ENCODE measurements around a stretch of chr17.

- PRO-cap, 5 experiments, result no peak in any of the 5 experiments
- RAMPAGE, long total RNA, 2 experiments, result no peak in any of the 2 experiments
- RRBS, result no CpG with 5 or more reads among the region's 7 CpGs
Observed at GRCh38 chr17:77296113-77296585, 14.8 kb downstream of the SEPTIN9 start.

DNA sequence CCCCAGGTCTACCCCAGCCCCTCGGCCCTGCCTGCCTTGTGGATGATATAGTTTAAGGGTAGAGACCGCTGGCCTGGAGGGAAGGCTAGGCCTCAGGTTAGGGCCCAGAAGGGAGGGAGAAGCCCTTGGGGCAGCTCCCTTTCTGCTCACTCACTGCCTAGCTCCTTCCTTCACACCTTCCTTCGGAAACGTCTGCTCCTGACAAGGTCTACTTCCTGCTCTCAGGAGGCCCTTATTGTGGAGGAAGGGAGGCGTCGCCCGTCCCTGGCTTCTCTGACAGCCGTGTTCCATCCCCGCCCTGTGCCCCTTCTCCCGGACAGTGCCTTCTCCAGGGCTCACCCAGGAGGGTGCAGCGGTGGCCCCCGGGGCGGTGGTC, 91.0 kb downstream of the SEPTIN9 start:
- PRO-cap, 5 experiments, result no peak in any of the 5 experiments
- RAMPAGE, long total RNA, 2 experiments, result no peak in any of the 2 experiments
- RRBS, result 6% methylated on average over 3 of the region's 13 CpGs

DNA sequence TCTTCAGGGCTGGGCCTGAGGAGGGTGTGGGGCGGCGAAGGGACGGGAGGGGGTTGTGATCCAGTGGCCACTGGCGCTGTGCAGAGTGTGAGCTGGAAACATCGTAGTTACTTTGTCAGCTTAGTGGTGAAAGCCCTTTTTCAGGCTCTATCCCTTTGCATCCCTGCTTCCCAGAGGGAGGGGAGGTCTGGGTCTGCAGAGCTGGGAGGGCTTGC, 93.4 kb downstream of the SEPTIN9 start:
- PRO-cap, 5 experiments, result no peak in any of the 5 experiments
- RAMPAGE, long total RNA, 2 experiments, result no peak in any of the 2 experiments
- RRBS, result no CpG with 5 or more reads among the region's 5 CpGs

DNA sequence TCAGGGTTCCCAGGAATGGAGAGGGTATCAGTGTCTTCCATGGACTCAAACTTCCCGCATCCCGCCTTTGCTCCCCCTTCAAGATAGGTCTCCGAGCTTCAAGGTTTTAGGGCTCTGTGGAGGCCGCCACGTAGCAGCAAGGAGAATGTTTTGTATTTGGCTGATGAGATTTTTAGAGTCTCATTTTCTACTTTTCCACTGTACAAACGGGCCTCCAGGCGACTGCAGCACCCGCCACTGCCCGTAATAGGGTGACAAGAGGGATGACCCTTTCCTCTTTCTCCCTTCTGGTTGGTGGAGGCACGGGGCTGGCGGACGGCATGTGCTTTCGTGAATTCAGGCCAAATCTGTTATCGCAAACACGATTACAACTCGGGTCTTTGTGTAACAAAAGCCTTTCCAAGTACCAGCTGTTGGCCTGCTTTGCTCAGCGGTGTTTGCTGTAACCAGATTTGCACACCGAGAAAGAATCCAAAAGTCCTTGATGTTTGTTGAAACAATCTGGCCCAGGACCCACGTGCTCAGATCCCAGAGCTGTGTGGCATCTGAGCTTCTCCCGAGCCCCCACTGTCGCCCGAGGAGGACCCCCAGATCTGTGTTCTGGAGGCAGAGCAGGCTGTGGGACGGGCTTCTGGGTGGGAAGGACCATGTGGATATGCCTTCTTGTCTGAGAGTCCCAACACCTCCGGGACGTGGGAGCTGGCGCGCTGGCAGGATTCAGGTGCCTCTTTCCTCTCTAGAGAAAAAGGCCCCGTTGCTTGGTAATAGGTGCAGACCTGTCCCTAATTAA, 95.9 kb downstream of the SEPTIN9 start:
- PRO-cap, 5 experiments, result peak in 4 of 5 experiments; most common plus-strand start position 494 of the sequence (in 1); most common minus-strand start position 239 of the sequence (in 3)
- RAMPAGE, long total RNA, 2 experiments, result no peak in any of the 2 experiments
- RRBS, result no CpG with 5 or more reads among the region's 28 CpGs

DNA sequence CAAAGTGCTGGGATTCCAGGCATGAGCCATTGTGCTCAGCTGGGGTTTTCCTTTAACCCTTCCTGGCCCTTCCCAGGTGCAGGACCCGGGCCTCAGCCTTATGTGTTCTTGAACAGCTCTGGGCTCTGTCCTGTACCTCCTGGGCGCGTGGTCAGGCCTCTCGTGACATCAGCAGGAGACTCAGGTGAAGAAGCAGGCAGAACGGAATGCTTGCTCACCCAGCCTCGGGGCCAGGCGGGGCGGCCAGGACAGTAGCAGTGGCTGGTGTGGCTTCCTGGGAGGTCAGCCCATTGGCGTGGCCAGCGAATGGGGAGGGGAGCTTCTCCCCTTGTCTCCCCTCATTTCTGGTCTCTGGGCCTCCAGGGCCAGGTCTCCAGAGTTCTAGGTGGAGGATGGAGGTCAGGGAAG, 140.8 kb downstream of the SEPTIN9 start:
- PRO-cap, 5 experiments, result no peak in any of the 5 experiments
- RAMPAGE, long total RNA, 2 experiments, result no peak in any of the 2 experiments
- RRBS, result no CpG with 5 or more reads among the region's 10 CpGs

GRCh38 chr17:77426068-77426837, 145.0 kb downstream of the SEPTIN9 start:
- PRO-cap, 5 experiments, result peak in 1 of 5 experiments; most common minus-strand start chr17:77426455 (in 1)
- RAMPAGE, long total RNA, 2 experiments, result no peak in any of the 2 experiments
- RRBS, result 61% methylated on average over 4 of the region's 21 CpGs

GRCh38 chr17:77453445-77454560, 172.5 kb downstream of the SEPTIN9 start:
- PRO-cap, 5 experiments, result peak in 3 of 5 experiments; most common plus-strand start chr17:77453780 (in 2)
- RAMPAGE, long total RNA, 2 experiments, result no peak in any of the 2 experiments
- RRBS, result 8% methylated on average over 5 of the region's 33 CpGs

GRCh38 chr17:77591086-77591697, 309.9 kb downstream of the SEPTIN9 start:
- PRO-cap, 5 experiments, result no peak in any of the 5 experiments
- RAMPAGE, long total RNA, 2 experiments, result no peak in any of the 2 experiments
- RRBS, result 66% methylated on average over 9 of the region's 15 CpGs

- PRO-cap, 5 experiments, result no peak in any of the 5 experiments
- RAMPAGE, long total RNA, 2 experiments, result no peak in any of the 2 experiments
- RRBS, result no CpG with 5 or more reads among the region's 14 CpGs
Observed at GRCh38 chr17:77657087-77657609, 301.4 kb upstream of the TNRC6C start.

DNA sequence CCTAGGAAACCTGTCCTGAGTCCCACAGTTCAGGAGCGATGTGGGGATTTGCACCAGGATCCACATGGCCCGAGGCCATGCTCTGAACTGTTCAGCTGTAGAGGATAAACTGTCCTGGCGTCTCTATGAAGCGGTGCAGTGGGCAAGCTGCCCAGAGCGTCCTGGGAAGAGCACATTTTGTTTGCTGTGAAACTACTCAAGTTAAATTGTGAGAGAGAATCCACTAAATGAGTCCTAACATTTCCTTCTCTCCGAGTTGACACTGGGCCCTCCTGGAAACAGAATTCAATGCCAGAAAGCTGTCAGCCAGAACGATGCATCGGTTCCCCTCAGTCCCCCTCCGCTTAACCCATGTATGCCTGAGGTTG, 276.6 kb upstream of the TNRC6C start:
- PRO-cap, 5 experiments, result no peak in any of the 5 experiments
- RAMPAGE, long total RNA, 2 experiments, result no peak in any of the 2 experiments
- RRBS, result no CpG with 5 or more reads among the region's 9 CpGs

DNA sequence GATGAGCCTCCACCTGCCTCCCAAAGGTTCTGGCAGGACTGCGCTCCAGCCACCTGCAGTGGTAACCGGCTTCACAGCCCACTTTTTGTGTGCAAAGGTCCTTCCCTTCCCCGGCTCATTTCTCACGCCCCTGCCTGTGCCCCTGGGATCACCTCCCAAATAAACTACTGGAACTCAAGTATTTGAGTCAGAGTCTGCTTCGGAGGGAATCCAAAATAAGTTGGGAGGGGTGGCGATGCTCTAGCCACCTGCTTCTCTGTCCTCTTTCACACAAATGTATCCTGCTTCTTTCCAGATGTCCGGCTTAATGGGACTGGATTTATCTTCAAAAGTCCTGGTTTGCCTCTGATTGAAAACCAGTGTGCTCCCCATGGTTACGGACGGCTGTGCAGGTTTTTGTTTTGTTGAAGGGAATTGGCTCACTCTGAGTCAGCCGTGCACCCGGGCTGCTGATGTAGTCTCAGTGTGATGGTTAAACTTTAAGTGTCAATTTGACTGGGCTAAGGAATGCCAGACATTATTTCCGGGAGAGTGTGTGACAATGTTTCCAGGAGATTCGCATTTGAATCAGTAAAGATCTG, 127.2 kb upstream of the TNRC6C start:
- PRO-cap, 5 experiments, result no peak in any of the 5 experiments
- RAMPAGE, long total RNA, 2 experiments, result no peak in any of the 2 experiments
- RRBS, result no CpG with 5 or more reads among the region's 13 CpGs

GRCh38 chr17:77957247-77958351, 904 bp upstream of the TNRC6C start:
- PRO-cap, 5 experiments, result peak in 3 of 5 experiments; most common plus-strand start chr17:77958142 (in 2); most common minus-strand start chr17:77958025 (in 3)
- RAMPAGE, long total RNA, 2 experiments, result no peak in any of the 2 experiments
- RRBS, result 1% methylated on average over 36 of the region's 88 CpGs

- PRO-cap, 5 experiments, result no peak in any of the 5 experiments
- RAMPAGE, long total RNA, 2 experiments, result no peak in any of the 2 experiments
- RRBS, result no CpG with 5 or more reads among the region's 11 CpGs
Observed at GRCh38 chr17:78110292-78110761, 18.2 kb downstream of the TMC6 start.

- PRO-cap, 5 experiments, result no peak in any of the 5 experiments
- RAMPAGE, long total RNA, 2 experiments, result no peak in any of the 2 experiments
- RRBS, result 46% methylated on average over 6 of the region's 14 CpGs
Observed at GRCh38 chr17:78131230-78131465, 577 bp downstream of the TMC8 start.

- PRO-cap, 5 experiments, result no peak in any of the 5 experiments
- RAMPAGE, long total RNA, 2 experiments, result no peak in any of the 2 experiments
- RRBS, result no CpG with 5 or more reads among the region's 8 CpGs
Observed at GRCh38 chr17:78172547-78173061, 4.2 kb downstream of the SYNGR2 start.

- PRO-cap, 5 experiments, result peak in 5 of 5 experiments; most common plus-strand start chr17:78174848 (in 5); most common minus-strand start chr17:78174538 (in 1)
- RAMPAGE, long total RNA, 2 experiments, result start-site peak on the minus strand in 1 of 2 experiments, at chr17:78175200-78175298 at its widest, 8 reads per replicate
- RRBS, result 6% methylated on average over 4 of the region's 34 CpGs
Observed at GRCh38 chr17:78174236-78175338, 6.2 kb downstream of the SYNGR2 start.

DNA sequence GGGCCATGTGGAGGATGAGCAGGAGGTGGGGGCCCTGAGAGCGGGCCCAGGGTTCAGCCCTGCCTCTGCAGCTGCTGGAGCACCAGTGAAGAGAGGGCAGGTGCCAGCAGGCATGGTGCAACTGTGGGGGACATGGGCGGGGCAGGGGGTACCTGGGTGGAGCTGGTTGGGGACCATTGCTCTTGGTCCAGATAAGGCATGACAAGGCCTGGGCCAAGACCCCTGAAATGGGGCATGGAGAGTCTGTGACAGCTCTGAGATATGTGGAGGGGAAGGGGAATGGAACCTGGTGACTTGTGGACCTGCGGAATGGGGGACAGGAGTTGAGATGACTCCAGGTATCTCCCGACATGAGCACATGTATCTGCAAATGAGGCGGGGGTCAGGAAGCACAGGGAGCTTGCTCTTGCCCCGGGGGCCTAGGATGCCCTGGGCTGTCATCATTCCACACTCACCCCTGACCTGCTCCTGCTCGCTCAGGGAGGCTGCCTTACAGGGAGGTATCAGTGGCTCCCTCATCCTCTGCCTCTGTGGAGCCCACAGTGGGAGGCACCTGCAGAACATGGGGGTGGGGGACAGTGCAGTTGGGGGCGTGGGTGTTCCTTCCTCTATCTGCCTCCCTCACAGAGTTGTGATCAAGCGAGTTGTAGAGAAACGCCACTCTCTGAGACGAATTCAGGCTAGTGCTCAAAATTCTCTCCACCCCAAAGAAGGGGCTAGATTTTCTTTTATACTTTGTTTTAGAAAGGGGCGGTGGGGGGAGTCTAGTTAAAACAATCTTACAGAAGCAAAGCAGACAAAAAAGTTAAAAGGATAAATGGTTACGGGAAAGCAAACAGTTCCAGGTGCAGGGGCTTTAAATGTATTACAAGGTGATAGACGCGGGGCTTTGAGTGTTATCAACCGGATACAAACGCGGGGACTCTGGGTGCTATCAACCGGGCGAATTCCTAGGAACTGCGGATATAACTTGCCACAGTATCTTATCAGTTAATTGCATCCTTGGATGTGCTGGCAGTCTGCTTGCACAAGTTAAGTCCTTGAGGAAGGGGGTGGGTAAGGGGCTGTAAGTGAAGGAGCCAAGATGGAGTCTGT, 40.3 kb downstream of the TMEM235 start:
- PRO-cap, 5 experiments, result no peak in any of the 5 experiments
- RAMPAGE, long total RNA, 2 experiments, result no peak in any of the 2 experiments
- RRBS, result no CpG with 5 or more reads among the region's 21 CpGs

GRCh38 chr17:78332975-78333271, 27.0 kb downstream of the SOCS3 start:
- PRO-cap, 5 experiments, result no peak in any of the 5 experiments
- RAMPAGE, long total RNA, 2 experiments, result no peak in any of the 2 experiments
- RRBS, result no CpG with 5 or more reads among the region's 4 CpGs

DNA sequence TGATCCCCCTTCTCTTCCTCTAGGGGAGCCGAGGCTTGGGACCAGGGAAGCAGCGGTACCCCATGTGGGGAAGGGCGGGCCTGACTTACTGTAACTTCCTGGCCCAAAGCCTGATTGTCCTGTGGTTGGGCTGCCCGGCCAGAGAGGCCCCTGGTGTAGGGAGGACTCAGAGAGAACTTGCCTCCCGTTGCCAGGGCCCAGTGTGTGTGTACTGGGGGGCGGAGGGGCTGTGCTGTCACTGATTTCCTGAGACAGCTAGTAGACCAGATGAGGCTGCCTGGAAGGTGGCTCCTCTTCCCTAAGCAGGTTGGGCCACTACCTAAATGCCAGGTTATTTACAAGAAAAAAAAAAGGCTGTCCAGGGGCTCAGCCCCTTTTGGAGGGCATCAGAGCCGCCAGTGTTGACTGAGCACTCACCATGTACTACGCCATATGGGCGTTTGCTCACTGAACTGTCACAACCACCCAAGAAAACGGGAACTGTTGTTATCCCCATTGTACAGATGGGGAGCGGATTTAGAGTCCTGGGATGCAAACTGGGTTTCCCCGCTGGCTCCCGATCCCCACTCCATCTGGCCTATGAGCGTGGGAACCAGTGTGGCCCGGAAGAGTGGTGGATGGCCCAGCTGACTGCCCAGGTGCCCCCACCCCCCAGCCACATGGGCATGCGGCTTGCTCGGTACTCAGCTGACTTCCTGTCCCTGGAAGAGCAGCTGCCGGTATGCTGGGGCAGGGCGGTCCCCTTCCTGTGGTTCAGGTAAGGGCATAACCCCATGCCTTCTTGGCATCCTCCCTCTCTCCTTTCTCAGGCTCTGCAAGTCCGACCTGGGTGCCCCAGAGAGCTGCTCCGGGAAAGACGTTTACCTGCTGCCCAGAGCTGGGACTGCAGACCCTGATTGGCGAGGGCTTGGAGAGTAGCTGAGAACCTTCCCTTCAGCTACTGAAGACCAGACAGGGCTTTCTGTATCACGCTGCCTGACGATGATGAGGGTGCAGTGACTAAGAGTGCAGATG, 16.4 kb downstream of the SOCS3 start:
- PRO-cap, 5 experiments, result no peak in any of the 5 experiments
- RAMPAGE, long total RNA, 2 experiments, result no peak in any of the 2 experiments
- RRBS, result 36% methylated on average over 2 of the region's 25 CpGs

DNA sequence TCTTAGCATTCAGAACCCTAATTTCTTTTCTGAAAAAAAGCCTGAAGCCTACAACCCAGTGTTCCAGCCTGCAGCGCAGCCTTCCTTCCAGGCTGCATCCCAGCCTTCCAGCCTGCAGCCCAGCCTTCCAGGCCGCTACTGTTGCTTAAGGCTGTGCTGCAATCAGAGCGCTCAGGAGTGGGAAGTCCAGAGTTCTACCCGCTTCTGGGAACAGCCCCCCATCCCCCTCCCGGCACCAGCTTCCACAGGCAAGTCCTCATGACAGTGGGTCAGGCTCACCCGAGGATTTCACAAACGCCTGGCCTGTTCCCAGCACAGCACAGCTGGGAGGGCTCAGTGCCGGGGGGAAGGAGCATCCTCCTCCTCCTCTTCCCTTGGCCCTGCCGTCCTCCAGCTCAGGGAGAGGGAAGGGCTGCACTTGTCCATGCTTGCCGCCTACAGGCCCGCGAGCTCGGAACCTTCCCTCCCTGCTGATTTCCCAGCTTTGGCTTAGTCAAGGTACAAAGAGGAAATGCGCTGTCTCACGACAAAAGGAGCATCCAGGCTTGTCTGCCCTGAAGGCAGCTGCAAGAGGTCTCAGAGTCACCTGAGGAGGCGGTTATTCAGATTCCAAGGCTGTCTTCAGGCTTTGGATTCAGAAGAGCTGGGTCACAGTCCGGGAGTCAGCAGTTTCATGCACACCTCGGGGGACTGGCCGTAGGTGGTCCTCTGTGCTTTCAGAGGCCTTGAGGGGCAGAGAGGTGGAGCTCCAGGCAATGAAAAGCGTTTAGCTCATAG, 8.3 kb downstream of the SOCS3 start:
- PRO-cap, 5 experiments, result peak in 4 of 5 experiments; most common plus-strand start position 336 of the sequence (in 3); most common minus-strand start position 137 of the sequence (in 2)
- RAMPAGE, long total RNA, 2 experiments, result no peak in any of the 2 experiments
- RRBS, result 7% methylated on average over 2 of the region's 20 CpGs